PFSK-1 (cell line): ENCODE data around the genes GCHFR and CHAC1.

- RRBS, result no CpG with 5 or more reads among the region's 9 CpGs
These were observed 13.3 kb downstream of the THBS1 start for GRCh38 chr15:39593993-39594826.

DNA sequence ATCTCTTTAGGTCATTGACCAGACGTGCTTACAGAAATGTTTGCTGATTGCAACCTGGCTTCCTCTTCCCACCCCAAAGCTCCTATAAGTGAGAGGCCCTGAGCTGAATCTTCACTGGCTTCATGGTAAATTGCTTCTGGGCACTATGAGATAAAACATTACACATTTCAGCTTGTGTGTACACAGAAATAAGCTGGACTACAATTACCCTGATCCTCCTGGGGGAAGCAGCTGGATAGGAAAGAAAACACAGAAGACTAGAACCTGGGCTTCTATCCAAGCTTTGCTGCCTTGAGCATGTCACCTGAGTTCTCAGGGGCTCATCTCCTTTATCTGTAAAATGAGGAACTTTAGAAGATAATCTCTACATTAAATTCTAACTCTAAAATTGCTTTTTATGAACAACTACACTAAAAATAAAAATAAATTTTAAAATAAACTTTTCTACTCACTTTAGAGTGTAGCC lies 40.3 kb downstream of the THBS1 start:
- RRBS, result no CpG with 5 or more reads among the region's 1 CpG

DNA sequence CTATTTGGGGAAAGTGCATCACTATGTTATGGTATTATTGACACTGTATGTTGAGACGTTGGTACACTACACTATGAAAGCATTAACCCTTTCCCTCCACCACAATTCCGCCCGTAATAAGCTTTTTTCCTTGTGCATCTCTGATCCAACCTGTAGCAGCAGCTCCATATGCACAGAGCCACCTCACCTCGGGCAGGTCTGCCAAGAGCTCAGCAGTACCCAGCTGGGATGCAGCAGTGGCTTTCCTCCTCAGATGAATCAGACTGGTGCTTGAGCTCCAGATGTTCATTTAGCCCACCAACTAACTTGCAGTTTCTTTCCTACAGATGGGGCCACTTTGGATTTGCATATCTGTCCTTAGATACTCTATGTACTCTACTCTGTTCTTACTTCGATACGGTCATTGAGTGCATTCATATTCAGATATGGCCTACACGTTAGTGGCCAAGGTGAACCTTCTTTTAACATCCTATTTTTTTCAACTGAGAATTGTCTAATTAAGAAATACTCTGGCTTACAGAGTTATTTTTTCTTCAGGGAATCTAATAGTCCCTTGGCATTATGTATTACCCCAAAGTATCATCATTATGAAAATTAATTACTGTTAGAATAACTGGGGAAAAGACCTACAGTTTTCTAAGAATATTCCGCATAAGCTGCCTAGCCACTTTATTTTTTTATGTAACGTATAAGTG lies 14.9 kb upstream of the FSIP1 start:
- RRBS, result no CpG with 5 or more reads among the region's 9 CpGs

DNA sequence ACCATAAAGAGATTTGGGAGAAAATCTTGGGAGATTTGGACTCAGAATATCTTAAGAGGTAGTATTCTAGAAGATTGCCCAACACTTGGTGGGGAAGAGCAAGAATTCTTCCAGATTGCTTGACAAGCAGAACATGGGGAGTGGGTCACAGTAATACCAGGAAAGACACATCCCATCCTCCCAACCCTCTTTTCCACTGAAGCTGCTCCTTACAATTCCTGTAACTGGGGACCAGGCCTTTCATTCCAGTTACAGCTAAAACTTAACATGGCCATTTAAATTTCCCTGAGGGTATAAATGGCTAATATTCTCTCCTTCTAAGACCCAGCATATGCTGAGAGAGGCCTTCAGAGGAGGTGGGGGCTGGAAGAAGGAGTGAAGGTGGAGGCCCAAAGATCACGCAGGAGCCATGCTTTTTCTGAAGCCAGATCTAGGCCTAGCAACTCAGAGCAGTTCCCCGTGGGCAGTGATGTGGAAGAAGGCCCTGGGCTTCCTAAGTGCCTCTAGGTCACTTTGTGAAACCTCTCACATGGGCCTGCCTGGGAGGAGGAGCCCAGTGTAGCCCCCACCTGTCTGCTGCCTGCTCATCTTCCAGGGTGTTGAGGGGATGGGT lies 10.7 kb upstream of the SRP14 start:
- RRBS, result no CpG with 5 or more reads among the region's 2 CpGs

GRCh38 chr15:40249121-40249635 lies 10.3 kb downstream of the PAK6 start:
- RRBS, result no CpG with 5 or more reads among the region's 9 CpGs

- RRBS, result 88% methylated on average over 47 of the region's 108 CpGs
These were observed 14.0 kb downstream of the PAK6 start for GRCh38 chr15:40252394-40253706.

GRCh38 chr15:40290528-40291933 lies 8.2 kb upstream of the ANKRD63 start:
- RRBS, result 78% methylated on average over 19 of the region's 95 CpGs

DNA sequence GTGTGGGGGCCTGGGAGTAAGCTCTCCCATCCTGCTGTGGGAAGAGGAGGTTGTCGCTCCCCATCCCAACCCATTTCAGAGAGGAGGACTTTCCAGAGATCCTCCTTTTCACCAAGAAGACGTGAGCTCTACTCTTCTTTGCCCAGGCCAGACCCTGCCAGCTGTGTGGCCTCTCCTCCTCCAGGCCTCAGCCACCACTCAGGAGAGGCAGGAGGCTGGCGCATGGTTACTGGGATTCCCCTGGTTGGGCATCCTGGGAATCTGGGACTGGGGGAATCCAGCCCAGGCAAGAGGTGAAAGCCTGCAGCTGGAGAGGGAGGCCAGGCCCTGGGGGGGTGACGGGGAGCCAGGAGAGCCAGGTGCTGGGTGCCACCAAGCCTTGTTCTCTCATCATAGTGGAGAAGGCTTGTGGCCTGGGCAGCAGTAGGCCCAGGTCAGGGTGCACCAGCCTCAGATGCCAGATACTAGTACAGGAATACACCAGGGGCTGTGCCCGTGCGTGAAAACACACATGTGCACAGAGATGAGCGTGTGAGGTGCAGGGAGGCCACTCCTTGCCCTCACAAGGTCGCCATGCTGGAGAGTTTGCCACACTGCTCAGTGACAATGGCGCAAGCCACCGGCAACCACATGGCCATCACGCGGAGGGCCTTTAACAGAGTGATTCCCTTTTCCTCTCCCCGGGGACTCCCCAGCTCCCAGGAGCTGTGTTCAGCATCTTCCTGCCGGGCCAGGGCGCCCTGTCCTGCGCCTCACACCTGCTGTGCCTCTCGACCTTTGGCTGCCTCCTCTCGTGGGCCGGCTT lies 6.1 kb downstream of the CCDC9B start:
- RRBS, result 93% methylated on average over 10 of the region's 19 CpGs

GRCh38 chr15:40358648-40359426 lies 818 bp downstream of the DISP2 start:
- RRBS, result 10% methylated on average over 3 of the region's 22 CpGs

- RRBS, result 60% methylated on average over 17 of the region's 65 CpGs
These were observed 868 bp downstream of the CHST14 start for GRCh38 chr15:40471306-40472398.

DNA sequence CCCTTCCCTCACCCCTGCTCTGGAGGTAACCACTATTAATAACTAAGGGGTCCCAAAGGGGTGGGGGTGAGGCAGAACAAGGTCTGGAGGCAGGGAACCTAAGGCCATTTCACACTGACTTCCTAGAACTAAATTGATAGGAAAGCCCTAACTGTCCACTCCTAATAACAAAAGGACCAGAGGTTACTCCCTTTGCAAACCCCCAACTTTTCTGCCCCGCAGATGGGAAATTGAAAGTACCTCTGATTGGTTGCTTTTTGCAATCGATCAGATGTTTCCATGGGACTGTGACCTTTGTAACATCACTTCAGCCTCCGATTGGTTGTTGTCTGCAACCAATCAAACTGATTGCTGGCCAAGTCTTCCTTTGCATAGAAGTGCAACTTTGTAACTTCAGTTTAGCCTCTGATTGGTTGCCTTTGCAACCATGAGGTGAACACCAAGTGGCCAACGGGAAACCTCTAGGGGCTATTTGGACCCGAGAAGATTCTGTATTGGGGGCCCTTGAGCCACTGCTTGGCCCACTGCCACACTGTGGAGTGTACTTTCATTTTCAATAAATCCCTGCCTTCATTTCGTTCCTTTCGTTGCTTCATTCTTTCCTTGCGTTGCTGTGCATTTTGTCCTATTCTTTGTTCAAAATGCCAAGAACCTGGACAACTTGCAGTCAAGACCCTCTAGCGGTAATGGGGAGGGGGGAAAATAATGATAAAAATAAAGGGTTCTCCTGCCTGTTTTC lies 11.2 kb upstream of the KNL1 start:
- RRBS, result no CpG with 5 or more reads among the region's 9 CpGs

GRCh38 chr15:40763653-40764603 lies at the start of gene GCHFR:
TSS of gene GCHFR (plus strand) at chr15:40764068.
- RRBS, result 83% methylated on average over 31 of the region's 86 CpGs

DNA sequence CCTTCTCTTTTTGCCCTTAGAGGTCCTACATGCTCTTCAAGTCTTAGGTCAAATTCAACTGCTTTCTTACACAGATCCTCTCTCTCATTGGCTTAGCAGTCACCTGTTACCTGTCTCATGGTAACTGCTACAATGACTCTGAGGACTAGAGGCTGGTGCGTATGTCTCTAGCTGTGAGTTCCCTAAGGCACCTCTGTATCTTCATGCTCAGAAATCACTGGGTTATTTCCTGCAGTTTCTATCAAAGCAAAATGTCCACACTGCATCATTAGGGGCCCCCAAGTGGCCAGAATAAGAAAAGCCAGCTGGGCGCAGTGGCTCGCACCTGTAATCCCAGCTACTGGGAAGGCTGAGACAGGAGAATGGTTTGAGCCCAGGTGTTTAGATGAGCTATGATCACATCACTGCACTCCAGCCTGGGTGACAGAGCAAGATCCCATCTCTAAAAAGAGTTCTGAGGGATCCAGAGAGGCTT lies 2.5 kb upstream of the VPS18 start:
- RRBS, result no CpG with 5 or more reads among the region's 3 CpGs

DNA sequence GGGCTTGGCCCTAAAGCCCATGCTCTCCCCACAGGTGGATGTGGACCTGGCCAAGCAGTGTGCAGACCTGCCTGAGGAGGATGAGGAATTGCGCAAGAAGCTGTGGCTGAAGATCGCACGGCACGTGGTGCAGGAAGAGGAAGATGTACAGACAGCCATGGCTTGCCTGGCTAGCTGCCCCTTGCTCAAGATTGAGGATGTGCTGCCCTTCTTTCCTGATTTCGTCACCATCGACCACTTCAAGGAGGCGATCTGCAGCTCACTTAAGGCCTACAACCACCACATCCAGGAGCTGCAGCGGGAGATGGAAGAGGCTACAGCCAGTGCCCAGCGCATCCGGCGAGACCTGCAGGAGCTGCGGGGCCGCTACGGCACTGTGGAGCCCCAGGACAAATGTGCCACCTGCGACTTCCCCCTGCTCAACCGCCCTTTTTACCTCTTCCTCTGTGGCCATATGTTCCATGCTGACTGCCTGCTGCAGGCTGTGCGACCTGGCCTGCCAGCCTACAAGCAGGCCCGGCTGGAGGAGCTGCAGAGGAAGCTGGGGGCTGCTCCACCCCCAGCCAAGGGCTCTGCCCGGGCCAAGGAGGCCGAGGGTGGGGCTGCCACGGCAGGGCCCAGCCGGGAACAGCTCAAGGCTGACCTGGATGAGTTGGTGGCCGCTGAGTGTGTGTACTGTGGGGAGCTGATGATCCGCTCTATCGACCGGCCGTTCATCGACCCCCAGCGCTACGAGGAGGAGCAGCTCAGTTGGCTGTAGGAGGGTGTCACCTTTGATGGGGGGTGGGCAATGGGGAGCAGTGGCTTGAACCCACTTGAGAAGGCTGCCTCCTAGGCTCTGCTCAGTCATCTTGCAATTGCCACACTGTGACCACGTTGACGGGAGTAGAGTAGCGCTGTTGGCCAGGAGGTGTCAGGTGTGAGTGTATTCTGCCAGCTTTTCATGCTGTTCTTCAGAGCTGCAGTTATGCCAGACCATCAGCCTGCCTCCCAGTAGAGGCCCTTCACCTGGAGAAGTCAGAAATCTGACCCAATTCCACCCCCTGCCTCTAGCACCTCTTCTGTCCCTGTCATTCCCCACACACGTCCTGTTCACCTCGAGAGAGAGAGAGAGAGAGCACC lies 8.7 kb downstream of the VPS18 start:
- RRBS, result 83% methylated on average over 8 of the region's 35 CpGs

GRCh38 chr15:40904594-40905142 lies 10.4 kb downstream of the VPS18 start:
- RRBS, result no CpG with 5 or more reads among the region's 6 CpGs

DNA sequence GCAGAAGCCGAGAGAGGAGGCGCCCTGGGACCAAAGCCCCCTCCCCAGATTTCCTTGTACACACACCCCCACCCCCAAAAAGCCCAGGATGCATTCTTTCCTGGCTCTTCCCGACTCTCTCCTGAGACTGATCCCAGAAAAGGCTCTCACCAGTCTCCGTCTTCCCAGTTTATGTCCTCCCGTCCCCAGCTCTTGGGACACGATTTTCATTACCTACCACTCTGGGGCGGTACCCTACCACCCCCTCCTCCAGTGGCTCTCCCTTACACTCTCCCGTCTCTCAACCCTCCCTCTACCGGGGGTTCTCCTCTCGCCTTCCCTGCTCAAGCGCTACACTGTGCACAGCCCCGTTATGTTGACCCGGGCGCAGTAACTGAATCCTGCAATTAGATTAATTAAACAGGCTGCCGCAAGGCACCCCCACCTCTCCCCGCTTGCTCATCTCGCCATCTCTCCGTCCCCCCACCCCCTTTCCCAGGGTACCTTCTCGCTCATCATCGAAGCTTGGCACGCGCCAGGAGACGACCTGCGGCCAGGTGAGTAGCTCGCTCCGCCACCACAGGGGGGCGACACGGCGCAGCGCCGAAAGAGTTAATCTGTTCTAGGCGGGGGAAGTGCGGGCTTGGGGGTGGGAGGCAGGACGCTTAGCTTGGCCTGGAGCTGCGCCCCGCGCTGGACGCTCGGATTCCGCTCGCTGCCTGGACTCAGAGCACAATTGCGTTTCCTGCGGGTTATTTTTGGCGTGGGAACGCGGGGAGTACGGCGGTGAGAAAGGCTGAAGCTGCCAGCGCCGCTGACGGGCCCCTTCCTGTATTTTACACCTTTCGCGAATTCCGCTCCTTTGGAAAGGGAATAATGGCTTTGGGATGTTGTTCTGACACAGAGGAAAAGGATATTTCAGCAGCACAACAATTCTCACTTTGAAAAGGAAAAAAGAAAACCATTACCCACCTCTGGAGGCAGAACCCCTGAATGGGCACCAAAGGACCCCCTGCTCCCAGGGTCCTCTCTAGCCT lies 1.3 kb downstream of the DLL4 start:
- RRBS, result 2% methylated on average over 5 of the region's 54 CpGs

GRCh38 chr15:40949550-40950332 lies 3.5 kb upstream of the CHAC1 start:
- RRBS, result no CpG with 5 or more reads among the region's 7 CpGs

DNA sequence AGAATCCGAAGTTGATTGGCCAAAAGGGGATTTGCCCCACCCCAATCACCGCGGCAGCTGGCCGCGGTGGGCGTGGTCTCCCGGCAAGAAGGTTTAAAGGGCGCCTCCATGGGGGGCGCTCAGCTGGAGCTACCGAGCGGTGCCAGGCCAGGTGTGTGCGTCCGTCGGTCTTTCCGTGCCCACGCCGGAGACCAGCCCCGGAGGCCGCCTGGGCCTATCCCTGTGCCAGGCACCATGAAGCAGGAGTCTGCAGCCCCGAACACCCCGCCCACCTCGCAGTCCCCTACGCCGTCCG lies at the start of gene CHAC1:
Gene CHAC1, plus strand, starts transcription at position 122 of the 295 bp plus-strand sequence.
- RRBS, result 3% methylated on average over 8 of the region's 25 CpGs

GRCh38 chr15:40953645-40954804 lies 754 bp downstream of the CHAC1 start:
- RRBS, result no CpG with 5 or more reads among the region's 35 CpGs